Left cardiac atrium (tissue), 1 donor: ENCODE data around the genes FBRS and SETD1A.

DNA sequence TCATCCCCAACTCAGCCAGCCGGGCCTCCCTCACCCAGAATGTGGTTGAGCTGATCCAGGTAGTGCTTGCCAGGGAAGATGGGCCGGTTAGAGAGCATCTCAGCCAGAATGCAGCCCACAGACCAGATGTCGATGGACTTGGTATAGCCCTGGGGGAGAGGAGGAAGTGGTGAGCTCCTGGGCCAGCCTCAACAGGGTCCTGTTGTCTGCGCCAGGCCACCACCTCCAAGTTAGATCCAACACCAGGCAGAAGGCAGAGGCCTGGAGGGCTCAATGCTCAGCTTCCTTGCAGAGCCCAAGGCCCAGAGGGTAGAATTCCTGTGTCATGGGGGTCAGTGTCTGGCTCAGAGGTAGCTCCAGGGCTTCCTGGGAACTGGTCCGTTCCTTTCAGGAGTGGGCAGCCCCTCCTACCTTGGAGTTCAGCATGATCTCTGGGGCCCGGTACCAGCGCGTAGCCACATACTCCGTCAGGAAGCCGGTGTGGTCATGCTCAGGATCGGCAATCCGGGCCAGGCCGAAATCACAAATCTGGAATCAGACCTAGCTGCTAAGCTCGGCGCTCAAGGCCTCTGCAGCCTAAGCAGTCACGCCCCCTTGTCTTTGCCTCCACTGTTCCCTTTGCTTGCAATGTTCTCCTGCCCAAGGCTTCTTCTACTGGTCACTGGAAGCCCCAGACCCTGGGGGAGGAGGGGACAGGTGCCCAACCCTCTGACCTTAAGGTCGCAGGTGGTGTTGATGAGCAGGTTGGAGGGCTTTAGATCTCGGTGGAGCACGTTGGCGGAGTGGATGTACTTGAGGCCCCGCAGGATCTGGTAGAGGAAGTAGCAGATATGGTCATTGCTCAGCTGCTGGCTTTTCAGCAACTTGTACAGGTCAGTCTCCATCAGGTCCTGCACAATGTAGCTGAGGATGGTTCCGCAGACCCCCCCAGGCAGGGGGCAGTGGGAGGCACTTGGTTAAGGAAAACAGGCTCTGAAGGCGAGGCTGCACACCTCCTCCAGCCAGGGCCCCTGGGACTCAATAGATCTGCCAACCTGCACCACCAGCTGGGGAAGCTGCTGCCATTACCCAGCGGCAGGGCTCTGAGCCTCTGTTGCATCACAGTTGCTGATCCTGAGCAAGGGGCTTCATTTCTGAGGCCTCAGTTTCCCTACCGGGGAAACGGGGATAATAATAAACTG lies 4.7 kb upstream of the GDPD3 start:
- PRO-cap = no peak

GRCh38 chr16:30208919-30209399 lies 9.9 kb downstream of the SULT1A3 start:
- PRO-cap = no peak

GRCh38 chr16:30377190-30378309 lies 2.9 kb downstream of the MYL11 start:
- PRO-cap = bidirectional peak, plus-strand start at chr16:30377877, minus-strand start at chr16:30377798; bidirectional peak, plus-strand start at chr16:30378436, minus-strand start at chr16:30378242

DNA sequence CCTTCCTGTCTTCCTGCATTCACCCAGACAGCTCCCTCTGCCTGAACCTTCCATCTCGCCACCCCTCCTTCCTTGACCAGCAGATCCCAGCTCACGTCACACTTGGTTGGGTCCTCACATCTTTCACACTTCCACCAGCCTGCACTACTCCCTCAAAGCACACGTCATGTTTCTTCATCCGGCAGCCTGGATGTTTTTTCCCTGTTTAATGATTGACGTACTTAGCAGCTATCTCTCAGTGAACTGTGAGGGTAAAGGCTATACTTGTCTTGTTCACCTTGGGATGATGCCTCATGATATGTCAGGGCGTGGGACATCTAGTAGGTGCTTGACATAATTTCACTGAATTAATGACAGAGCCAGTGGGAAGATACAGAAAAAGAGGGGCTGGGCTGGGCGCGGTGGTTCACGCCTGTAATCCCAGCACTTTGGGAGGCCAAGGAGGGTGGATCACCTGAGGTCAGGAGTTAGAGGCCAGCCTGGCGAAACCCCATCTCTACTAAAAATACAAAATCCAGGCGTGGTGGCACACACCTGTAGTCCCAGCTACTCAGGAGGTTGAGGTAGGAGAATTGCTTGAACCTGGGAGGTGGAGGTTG lies 4.0 kb downstream of the ZNF768 start:
- PRO-cap = no peak

DNA sequence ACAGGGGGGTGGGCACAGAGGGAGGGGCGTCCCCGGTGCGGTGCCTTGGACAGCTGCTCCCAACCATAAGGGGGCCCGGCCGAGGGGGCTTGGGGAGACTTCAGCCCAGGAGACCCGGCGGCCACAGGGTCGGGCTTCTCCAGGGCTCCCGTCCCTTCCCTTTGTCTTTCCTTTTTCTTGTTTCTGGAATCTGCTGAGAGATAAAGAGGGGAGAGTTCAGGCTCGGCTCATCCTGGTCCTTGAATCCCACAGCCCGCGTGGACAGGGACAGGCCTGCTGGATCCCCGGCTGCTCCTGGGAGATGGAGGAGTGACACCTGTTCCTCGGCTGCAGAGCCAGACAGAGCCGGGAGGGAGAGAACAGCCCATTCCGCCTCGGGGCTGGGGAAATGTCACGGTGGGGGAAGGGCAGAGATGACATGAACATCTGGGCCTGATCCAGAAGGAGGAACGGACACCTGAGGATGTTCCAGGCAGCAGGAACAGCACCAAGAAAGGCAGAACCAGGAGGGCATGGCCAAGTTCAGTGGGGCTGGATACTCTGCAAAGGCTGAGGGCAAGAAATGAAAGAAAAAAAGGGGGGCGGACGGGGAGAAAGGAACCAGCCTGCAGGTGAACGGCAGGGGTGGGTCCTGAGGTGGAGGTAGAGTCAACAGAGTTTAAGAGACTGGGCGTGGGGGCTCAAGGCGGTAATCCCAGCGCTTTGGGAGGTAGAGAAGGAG lies 2.1 kb downstream of the ZNF764 start:
- PRO-cap = no peak

DNA sequence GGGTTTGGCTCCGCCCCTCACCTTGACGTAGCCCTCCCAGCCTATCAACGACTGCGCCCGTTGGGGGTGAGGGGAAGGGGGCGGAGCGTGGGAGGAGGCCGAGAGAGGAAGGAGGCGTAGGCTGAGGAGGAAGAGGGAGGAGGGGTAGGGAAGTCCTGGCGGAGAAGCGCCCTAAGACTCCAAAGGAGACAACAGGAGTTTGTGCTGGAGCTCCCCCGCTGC lies at the start of gene FBRS:
Gene FBRS, plus strand, starts transcription at position 101 of the 222 bp plus-strand sequence.
- PRO-cap = bidirectional peak, plus-strand start at position 127 of the sequence, minus-strand start outside the sequence

- PRO-cap = no peak
Measured at GRCh38 chr16:30670003-30671193, 12.2 kb downstream of the FBRS start.

DNA sequence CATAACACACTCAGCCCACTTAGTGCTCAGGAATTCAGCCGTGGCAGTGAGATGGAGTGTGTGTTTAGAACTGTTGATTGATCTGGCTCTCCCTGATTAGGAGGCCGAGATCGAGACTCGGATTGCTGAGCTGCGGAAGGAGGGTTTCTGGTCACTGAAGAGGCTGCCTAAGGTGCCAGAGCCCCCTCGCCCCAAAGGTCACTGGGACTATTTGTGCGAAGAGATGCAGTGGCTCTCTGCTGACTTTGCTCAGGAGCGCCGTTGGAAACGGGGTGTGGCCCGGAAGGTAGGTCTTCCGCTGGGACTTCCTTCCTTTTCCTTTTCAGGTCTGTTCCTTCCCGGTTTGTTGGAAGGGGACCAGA lies 8.1 kb downstream of the SRCAP start:
- PRO-cap = no peak

GRCh38 chr16:30710670-30711177 lies 11.8 kb downstream of the SRCAP start:
- PRO-cap = no peak

DNA sequence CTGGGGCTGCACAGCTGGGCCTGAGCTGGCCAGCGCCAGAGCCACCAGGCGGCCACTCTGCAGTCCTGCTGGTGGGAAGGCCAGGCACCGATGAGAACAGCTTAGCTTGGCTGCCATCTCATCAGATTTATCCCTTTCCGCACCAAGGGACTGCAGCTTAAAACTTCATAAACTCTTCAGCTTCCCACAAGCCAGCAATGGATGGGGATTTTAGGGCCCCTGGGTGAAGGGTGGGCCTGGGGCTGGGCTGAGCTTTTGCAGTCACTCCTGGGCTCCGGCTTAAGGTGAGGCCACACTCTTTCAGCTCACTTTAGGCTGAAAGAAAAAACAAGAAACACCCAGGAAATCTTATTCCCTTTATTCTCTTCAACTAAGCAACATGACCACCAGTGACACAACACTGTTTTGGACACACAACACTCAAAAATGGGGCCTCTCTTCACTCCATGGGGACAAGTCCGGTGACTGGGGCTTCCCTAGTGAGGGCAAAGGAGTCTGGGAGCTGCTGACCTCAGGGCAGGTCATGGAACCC lies 8.8 kb downstream of the ZNF629 start:
- PRO-cap = no peak

- PRO-cap = no peak
Measured at GRCh38 chr16:30780736-30781657, 6.0 kb downstream of the ZNF629 start.

DNA sequence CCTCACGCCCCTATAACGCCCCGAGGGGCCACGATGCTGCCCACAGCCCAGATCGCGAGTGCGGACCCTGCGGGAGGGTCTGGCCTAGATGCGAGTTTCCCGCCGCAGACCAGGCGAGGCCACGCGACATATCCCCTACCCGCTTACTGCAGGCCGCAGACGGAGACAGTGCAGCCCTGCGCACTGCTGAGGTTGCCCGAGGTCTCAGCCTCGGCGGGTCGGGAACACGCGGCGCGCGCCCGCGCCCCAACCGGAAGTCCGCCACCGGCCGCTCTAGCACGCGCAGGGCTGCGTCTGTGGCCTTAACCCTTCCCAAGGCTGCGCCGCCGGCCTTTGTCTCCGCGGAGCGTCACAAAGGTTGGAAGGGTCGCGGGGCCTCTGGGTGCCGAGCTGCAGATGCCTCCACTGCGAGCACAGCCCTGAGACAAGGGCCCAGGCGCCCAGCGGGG lies 18.7 kb downstream of the BCL7C start:
- PRO-cap = bidirectional peak, plus-strand start at position 361 of the sequence, minus-strand start at position 192 of the sequence

- PRO-cap = no peak
Measured at GRCh38 chr16:30937485-30937952, 11.3 kb upstream of the ORAI3 start.

- PRO-cap = bidirectional peak, plus-strand start at chr16:30958001, minus-strand start at chr16:30957638
Measured at GRCh38 chr16:30957413-30957904, at the start of gene SETD1A. Gene SETD1A (plus strand): TSS chr16:30957754.

DNA sequence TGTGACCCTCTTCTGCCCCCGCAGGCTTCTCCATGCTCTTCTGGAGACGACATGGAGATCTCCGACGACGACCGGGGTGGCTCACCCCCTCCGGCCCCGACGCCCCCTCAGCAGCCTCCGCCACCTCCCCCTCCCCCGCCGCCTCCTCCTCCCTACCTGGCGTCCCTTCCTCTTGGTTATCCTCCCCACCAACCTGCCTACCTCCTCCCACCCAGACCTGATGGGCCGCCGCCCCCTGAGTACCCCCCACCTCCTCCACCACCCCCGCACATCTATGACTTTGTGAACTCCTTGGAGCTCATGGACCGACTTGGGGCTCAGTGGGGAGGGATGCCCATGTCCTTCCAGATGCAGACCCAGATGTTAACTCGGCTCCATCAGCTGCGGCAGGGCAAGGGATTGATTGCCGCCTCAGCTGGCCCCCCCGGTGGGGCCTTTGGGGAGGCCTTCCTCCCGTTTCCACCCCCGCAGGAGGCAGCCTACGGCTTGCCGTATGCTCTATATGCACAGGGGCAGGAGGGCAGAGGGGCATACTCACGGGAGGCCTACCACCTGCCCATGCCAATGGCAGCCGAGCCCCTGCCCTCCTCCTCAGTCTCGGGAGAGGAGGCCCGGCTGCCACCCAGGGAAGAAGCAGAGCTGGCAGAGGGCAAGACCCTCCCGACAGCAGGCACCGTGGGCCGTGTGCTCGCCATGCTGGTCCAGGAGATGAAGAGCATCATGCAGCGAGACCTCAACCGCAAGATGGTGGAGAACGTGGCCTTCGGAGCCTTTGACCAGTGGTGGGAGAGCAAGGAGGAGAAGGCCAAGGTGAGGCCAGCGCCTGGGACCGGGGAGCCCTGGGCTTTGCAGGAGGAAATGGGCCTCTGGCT lies 8.3 kb downstream of the SETD1A start:
- PRO-cap = no peak

DNA sequence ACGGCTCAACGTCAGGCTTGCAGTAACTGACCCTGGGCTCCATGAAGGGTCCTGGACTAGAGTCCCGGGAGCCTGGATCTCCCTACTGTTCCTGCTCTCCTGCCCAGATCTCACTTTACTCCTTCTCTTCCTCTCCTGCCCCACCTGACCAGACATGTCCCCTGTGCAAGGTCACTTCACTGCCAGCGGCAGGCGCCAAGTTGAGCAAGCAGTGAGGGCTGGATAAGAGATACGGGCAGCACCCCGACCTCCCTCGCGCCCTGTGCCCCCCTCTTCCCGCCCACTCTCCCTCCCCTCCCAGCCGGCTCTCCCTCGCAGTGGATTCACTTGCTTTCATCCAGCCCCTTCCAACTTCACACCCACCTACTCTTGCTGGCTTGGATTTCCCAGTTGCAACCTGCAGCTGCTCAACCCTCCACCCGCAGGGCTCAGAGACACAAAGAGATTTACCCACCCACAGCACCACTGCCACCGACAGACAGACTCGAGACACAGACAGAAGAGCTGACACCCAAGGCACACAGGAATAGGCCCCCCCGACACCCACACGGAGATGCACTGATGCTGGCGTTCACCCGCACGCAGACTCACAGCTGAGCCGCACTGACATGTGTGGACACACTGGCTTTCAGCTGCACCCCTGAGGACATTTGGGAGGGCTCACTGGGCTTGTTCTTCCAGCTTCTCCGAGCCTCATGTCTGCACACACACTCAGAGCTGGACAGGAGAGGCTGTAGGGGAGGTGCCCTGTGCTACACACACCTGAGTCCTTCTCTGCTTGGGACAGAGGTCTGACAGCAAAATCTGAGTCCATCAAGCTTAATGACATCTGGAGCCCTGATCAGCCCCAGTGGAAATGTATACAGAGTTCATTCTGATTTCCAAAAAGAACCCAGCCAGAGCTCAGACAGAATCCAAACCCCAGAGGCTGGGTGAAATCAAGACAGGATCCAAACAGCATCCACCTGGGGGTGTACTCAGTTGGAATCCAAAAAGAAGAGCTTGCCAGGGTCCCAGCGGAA lies 8.2 kb downstream of the STX1B start:
- PRO-cap = no peak

DNA sequence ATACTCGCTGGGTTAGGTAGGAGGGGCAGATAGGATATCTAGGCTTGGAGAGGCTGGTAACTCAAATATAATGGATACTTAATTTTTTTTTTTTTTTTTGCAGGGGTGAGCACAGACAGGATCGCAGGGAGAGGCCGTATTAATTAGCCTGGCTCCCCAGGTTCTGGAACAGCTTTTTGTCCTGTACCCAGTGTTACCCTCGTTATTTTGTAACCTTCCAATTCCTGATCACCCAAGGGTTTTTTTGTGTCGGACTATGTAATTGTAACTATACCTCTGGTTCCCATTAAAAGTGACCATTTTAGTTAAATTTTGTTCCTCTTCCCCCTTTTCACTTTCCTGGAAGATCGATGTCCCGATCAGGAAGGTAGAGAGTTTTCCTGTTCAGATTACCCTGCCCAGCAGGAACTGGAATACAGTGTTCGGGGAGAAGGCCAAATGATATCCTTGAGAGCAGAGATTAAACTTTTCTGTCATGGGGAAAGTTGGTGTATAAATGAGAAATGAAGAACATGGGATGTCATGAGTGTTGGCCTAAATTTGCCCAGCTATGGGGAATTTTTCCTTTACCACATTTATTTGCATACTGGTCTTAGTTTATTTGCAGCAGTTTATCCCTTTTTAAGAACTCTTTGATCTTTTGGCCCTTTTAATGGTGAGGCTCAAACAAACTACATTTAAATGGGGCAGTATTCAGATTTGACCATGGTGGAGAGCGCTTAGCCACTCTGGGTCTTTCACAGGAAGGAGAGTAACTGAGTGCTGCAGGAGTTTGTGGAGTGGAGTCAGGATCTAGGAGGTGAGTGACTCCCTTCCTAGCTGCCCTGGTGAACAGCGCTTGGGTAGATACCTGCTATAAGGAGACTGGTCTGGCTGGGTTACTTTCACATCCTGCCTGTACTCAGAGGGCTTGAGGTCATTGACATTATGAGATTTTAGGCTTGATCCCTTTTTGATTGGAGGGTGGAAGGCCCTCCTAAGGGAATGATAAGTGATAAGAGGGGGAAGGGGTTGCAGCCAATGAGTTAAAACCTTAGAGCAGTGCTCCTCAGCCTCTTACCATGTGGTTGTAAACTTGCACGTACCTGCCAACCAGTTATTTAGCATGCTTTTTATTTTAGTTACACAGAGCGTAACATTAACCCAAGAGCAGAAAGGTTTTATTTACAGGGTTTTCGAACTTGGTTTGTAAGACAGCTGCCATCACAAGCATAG lies 10.9 kb downstream of the PYCARD start:
- PRO-cap = no peak

- PRO-cap = no peak
Measured at GRCh38 chr16:31347214-31347584, 7.8 kb upstream of the ITGAX start.

DNA sequence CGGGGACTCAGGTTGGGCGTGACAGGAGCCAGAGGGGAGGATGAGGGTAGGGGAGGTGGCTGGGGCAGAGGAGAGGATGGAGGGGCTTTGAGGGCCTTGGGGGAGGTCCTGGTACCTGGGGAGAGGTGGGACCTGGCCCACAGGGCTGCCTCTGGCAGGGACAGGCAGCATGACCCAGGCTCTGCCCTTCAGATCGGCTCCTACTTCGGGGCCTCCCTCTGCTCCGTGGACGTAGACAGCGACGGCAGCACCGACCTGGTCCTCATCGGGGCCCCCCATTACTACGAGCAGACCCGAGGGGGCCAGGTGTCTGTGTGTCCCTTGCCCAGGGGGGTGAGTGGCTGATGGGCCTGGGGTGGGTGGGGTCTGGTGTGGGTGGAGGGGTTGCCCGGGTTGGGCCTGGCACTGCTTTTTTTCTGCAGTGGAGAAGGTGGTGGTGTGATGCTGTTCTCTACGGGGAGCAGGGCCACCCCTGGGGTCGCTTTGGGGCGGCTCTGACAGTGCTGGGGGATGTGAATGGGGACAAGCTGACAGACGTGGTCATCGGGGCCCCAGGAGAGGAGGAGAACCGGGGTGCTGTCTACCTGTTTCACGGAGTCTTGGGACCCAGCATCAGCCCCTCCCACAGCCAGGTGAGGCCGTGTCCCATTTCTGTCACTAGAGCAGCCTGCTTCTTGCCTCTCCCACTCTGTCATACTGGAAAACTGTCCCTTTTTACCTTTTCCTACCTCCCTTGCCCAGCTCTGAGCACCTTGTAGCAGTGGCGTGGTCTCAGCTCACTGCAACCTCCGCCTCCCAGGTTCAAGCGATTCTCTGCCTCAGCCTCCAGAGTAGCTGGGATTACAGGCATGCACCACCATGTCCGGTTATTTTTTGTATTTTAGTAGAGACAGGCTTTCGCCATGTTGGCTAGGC lies 8.0 kb downstream of the ITGAX start:
- PRO-cap = no peak

DNA sequence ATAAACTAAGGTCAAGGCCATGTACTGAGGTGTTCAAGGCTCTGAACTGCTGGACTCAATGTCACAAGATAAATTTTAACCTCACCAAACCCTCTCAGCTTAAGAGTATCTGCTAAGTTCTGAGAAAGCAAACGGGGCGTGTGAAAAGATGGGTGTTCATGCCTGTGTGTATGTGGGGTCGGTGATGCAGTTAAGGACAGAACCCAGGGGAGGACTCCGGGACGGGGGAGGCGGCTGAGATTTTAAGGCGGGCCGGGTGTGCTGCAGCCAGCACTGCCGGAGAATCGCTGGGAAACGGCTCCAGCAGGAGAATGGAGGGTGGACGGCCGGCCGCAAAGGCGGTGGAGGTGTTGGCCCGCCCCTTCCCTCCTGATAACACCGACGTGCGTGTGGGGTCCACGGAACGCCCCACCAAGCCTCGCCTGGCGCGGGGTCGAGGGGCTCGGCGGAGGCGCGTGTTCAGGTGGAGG lies 754 bp downstream of the ZNF843 start:
- PRO-cap = no peak